Psoas muscle (tissue), 2 donors: ENCODE results near the genes CFHR3 and CFHR5.

- PRO-cap, 2 experiments = no peak in any of the 2 experiments
Observed at GRCh38 chr1:193104282-193104865, 840 bp downstream of the GLRX2 start.

DNA sequence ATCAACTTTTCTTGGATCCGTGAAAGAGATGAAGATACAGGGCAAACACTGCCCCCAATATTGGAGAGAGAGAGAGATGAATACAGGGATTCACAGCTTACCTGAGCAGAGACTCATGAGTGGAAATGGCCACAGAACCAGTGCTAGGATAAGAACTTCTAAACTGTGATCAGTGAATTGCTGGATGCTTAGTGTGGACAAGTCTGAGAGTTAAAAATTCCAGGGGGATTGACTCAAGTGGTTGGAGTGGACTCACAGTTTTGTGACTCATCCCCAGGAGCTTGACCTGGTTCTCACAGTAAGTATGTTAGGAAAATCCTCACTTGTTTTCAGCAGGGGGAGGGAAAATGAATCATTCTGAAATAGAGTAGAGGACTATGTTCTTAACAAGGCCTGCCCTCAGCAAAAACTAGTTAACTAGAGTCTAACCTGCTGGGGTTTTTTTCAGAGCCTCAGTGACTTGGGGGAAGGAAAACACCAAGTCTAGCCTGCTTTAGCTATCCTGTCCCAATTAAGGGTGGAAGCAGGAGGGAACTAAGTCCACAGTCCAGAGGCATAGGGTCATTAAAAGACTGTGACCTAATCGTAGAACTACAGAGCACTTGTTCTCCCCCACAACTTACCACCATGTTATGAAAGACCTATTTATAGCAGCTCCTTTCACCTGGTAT lies 6.2 kb upstream of the CDC73 start:
- PRO-cap, 2 experiments = peak in 1 of 2 experiments; most common plus-strand start position 507 of the sequence (in 1); most common minus-strand start position 160 of the sequence (in 1)

GRCh38 chr1:193141545-193142135 lies 19.8 kb downstream of the CDC73 start:
- PRO-cap, 2 experiments = no peak in any of the 2 experiments

GRCh38 chr1:193186922-193187258 lies 477 bp upstream of the B3GALT2 start:
- PRO-cap, 2 experiments = no peak in any of the 2 experiments

DNA sequence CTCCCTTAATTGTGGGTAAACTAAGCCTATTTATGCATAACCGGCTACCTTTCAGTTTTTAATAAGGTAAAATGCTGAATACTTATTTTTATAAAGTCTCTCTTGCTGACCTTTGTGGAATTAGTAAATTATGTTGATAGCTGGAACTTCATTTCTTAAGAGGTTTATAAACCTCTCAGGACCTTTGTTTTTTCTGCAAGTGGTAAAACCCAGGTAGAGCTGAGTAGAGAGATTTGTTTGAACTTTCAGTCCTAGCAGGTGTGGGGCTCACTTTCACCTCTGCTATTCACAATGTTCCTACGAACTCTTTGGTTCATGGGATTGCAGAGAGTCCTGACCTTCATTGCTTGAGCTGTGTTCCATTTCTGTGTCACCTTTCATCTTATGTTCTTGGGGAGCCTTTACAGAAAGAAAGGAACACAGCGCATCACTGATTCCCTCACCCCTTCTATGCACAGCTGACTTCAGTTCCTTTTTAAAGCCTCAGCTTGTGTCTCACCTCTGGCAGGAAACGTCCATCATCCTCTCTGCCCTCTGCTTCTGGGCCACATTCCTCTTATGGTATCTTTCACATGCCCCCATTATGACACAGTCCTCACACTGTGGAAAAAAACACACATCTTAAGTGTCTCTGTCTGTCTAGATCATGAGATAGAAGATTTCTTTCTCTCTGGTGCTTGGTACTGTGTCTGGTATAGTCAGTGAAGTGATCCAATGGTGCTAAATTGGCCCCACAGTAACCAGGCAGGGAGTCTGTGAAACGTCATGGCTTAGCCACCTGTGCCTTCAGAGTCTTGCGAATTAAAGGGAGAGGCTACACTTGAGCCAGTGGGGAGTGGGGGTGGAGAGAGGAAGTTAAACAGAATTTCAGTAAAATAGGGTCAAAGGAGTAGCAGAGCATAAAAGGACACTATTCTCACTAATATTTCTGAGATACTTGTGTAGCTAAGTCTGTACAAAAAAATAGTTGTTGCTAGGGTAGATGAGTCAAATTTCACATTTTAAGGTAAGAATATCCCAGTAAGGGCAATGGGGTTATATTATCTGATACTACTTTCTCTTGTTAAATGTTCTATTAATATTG lies 262.6 kb upstream of the B3GALT2 start:
- PRO-cap, 2 experiments = no peak in any of the 2 experiments

- PRO-cap, 2 experiments = no peak in any of the 2 experiments
Observed at GRCh38 chr1:196400733-196401416, 207.4 kb downstream of the KCNT2 start.

- PRO-cap, 2 experiments = no peak in any of the 2 experiments
Observed at GRCh38 chr1:196438344-196438838, 169.8 kb downstream of the KCNT2 start.

GRCh38 chr1:196445738-196446130 lies 162.5 kb downstream of the KCNT2 start:
- PRO-cap, 2 experiments = no peak in any of the 2 experiments

DNA sequence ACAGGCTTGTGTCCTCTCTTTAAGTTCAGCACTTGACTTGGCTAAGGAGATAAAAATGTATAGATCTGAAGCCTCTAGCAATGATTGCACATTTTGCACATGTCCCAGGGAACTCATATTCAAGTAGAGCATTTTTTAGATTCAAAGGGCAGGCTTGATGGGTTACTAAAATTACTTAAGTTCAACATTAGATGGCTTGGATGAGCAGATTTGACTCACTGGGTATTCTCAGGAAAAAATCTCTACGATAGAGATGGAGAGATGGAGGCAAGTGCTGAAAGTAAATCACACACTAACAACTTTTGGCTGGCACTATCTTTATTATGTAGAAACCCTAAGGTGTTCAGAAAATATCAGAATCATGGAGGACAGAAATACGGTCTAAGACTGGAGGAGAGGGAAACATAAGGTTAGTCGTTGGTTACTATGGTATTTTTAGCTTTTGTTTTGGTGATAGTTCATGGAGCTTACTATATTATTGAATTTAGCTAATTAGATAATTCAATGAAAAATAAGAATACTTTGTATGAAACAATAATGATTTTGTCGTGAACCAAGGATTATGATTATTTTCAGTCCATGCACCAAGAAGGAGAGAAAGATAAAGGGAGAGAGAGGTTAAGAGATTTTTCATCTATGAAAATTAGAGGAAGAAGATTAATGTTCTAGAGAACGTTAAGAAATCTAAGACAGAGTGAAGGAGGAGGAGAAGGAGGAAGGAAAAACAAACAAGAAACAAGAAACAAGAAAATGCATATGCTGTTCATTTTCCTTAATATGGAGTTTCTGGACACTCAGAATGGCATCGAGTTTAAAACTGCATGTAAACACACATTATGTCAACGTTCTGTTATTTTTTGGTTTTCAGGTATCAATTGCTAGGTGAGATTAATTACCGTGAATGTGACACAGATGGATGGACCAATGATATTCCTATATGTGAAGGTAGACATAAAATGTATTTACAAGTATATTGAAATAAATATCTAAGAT lies 23.6 kb downstream of the CFH start:
- PRO-cap, 2 experiments = no peak in any of the 2 experiments

GRCh38 chr1:196774213-196774995 lies at the start of gene CFHR3:
TSS of gene CFHR3 (plus strand) at chr1:196774840.
- PRO-cap, 2 experiments = no peak in any of the 2 experiments

- PRO-cap, 2 experiments = no peak in any of the 2 experiments
Observed at GRCh38 chr1:196977077-196977778, at the start of gene CFHR5. TSS of gene CFHR5 (plus strand) at chr1:196977556.

DNA sequence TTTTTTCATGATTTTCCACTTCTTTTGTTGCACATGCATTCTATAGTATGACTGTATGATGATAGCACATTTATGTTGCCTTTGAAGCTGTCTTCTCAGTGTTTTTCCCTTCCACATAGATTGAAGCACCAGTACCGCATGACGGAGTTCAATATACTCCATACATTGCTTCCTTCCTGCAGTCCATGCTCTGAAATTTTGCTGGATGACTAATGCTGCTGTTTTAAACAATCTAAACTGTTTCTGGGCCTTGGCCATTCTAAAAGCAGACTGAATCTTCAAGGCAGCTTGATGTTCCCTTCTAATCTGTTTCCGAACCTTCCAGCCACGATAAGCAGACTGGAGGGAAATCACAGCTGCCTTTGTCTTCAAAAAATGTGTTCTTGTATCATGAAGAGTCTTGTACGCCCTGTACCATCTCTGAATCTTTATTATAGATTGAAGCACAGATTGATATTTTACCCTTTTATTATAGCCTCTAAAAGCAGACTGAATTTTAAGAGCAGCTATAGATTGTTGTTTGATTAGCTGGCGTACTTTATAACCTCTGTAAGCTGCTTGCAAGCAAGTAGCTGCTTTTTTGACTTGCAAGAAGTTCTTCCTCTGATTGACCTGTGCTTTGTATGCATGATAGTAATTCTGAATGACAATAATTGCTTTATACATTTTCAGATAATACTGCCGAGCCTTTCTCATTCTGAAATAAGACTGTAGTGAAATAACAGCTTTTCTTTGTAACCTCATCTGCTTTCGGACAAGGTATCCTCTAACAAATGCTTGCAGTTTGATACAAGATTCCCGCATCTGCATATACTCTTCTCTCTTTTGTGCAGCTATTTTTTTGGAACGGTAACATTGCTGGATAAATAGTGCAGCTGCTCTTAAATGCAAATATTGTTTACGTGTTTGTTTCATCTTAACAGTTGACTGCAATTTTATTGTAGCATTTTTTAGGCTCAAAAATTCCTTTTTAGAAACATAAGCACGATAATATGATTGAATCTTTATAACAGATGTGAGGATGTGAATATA lies 36.5 kb upstream of the F13B start:
- PRO-cap, 2 experiments = no peak in any of the 2 experiments

GRCh38 chr1:197199528-197200292 lies 1.4 kb downstream of the ZBTB41 start:
- PRO-cap, 2 experiments = no peak in any of the 2 experiments

DNA sequence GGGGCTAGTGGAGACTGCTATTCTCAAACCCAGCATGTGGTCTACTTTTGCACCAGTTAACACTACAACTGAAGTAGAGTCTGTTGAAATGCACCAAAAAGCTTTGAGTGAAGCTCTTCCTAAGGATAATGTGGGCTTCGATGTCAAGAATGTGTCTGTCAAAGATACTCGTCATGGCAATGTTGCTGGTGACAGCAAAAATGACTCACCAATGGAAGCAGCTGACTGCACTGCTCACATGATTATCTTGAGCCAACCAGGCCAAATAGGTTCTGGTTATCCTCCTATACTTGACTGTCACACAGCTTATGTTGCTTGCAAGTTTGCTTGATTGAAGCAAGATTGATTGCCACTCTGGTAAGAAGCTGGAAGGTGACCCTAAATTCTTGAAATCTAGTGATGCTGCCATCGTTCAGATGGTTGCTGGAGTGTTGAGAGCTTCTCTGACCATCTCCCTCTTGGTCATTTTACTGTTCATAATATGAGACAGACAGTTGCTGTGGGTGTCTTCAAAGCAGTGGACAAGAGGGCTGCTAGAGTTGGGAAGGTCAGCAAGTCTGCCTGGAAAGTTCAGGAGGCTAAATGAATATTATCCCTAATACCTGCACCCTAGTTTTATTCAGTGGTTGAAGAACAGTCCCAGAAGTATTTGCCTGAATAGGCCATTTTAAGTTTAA lies 85.1 kb downstream of the DENND1B start:
- PRO-cap, 2 experiments = no peak in any of the 2 experiments

DNA sequence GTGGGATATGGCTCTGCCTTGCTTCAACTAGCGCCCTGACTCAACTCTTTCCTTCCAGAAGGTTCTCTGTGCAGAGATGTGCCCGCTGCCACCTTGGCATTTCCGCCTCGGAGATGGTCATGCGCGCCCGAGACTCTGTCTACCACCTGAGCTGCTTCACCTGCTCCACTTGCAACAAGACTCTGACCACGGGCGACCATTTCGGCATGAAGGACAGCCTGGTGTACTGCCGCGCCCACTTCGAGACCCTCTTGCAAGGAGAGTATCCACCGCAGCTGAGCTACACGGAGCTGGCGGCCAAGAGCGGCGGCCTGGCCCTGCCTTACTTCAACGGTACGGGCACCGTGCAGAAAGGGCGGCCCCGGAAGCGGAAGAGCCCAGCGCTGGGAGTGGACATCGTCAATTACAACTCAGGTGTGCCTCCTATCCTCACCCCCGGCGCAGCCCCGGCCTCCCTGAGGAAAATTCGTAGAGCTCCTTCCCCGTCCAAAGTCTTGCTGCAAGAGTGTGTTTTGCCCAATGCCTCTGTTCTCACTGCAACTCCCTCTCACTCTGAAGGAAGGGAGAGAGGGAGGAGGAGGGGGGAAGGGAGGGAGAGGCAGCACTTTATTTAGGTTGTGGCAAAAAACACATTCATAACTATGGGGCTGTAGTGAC lies 4.2 kb downstream of the LHX9 start:
- PRO-cap, 2 experiments = no peak in any of the 2 experiments

GRCh38 chr1:198174047-198174847 lies 17.4 kb downstream of the NEK7 start:
- PRO-cap, 2 experiments = no peak in any of the 2 experiments

DNA sequence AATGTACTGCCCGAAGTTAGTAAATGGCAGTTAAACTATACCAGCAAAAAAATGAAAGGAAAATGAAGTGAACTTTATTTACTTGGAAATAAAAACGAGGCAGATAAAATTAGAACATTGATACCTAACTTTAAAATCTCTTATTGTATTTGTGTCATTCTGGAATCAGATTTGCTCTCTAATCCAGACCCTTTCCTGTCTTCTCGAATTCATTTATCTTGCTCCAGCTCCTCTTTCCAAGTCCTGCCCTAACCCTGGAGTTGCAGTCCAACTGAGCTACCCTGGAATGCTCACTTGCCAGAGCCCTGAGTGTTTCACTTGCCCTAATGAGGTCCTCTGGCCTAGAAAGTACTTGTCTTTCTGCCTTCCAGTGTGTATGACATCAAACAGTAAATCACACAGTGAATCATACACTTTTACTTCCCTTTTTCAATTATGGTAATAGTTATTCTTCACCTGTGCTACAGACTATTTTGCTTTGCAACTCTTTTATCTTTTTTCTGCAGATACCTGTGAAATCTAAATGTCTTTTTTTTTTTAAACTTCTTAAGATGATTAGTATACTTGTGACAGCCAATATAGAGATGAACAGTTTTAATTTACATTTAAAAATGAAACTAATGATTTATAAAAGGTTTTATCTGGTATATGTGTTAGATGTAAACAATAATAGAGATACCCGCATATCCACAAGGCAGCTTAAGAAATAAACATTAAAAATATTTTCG lies 96.9 kb downstream of the NEK7 start:
- PRO-cap, 2 experiments = no peak in any of the 2 experiments

DNA sequence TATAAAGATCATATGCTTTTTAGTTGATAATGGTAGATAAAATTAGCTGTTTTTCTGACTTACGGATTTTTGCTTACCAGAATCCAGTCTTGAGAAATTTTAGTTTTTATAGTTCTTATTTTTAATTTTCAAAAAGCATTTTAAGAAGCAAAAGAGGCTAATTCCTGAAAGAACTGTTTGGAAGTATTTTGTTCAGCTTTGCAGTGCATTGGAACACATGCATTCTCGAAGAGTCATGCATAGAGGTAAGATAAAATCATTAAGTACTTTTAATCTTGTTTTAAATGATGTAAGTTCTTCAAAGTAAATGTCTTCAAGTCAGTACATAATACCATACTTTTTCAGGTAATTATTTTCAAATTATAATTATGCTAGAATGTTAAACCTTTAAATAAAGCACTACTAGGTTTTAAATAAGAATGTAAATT lies 121.0 kb downstream of the NEK7 start:
- PRO-cap, 2 experiments = no peak in any of the 2 experiments

GRCh38 chr1:198292719-198293374 lies 136.0 kb downstream of the NEK7 start:
- PRO-cap, 2 experiments = no peak in any of the 2 experiments

GRCh38 chr1:198315078-198316270 lies 158.7 kb downstream of the NEK7 start:
- PRO-cap, 2 experiments = no peak in any of the 2 experiments